ENCODE data around the gene MAP2K2.

DNA sequence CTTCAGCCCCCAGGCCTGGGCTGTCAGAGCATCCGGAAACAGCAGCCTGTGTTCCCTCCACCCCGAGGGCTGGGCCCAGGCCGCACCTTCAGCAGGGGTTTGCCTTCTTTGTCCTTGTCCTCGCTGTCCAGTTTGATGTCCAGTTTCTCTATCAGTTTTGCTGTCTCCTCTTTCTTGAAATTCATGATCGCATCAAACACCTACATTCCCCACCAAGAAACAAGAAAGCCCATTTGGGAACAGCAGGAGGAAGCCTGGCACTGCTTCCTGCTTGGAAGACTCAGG, 4.1 kb downstream of the EEF2 start:
- PRO-cap: no peak
- RAMPAGE, long total RNA, 5 experiments: start-site peak on the minus strand in 1 of 5 experiments, centred at position 136 of the sequence, 526 reads per replicate
- RRBS: 88% methylated on average over 1 of the region's 5 CpGs

- PRO-cap: no peak
- RAMPAGE, long total RNA, 5 experiments: start-site peak on the minus strand in 1 of 5 experiments, at chr19:3982808-3982878 at its widest, 375 reads per replicate
- RRBS: 60% methylated on average over 5 of the region's 42 CpGs
Observed at GRCh38 chr19:3982516-3983432, 2.5 kb downstream of the EEF2 start.

- PRO-cap: no peak
- RAMPAGE, long total RNA, 5 experiments: no peak in any of the 5 experiments
- RRBS: no CpG with 5 or more reads among the region's 30 CpGs
Observed at GRCh38 chr19:3987727-3988370, 2.6 kb upstream of the EEF2 start.

DNA sequence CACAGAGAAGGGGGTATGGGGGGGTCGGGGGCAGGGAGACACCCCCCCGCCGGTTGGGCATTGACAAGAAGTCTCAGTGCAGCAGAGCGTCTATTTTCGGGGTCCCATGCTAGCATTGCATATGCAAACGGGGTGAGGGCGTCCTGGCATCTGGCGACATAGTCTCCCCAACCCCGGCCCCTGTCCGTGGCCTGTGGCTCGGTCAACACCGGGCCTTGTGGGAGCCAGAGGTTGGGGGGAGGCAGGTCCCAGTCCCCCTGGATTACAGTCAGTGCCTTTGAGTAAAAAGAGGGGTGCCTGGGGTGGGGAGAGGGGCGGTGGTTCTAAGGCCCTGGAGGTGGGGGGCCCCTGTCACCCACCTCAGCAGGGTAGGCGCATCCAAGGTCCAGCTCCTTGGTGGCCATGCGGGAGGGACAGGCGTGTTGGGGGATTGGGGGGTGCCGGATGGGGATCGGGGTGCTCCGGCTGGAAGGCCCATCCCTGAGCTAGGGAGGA, 21.1 kb downstream of the ZBTB7A start:
- PRO-cap: no peak
- RAMPAGE, long total RNA, 5 experiments: start-site peak on the minus strand in 2 of 5 experiments, centred at positions 158 to 282 of the sequence, 5 to 18 reads per replicate
- RRBS: 81% methylated on average over 2 of the region's 19 CpGs

DNA sequence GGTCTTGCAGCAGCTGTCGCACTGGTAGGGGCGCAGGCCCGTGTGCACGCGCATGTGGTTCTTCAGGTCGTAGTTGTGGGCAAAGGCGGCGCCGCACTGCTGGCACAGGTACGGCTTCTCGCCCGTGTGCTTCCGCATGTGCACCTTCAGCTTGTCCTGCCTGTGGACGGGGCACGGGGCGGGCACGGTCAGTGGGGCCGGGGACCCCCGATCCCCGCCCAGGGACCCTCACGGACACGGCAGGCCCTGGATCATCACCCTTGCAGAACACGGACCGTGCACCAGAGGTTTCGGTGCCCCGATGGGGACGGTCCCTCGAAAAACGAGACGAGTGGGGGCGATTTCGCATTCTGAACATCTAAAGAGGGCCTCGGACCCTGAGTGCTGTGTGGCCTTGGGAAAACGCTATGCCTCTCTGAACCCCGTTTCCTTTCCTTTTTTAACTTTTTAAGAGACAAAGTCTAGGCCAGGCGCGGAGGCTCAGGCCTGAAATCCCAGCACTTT, 18.6 kb downstream of the ZBTB7A start:
- PRO-cap: no peak
- RAMPAGE, long total RNA, 5 experiments: start-site peak on the minus strand in 2 of 5 experiments, centred at positions 276 to 278 of the sequence, 9 to 16 reads per replicate
- RRBS: no CpG with 5 or more reads among the region's 37 CpGs

DNA sequence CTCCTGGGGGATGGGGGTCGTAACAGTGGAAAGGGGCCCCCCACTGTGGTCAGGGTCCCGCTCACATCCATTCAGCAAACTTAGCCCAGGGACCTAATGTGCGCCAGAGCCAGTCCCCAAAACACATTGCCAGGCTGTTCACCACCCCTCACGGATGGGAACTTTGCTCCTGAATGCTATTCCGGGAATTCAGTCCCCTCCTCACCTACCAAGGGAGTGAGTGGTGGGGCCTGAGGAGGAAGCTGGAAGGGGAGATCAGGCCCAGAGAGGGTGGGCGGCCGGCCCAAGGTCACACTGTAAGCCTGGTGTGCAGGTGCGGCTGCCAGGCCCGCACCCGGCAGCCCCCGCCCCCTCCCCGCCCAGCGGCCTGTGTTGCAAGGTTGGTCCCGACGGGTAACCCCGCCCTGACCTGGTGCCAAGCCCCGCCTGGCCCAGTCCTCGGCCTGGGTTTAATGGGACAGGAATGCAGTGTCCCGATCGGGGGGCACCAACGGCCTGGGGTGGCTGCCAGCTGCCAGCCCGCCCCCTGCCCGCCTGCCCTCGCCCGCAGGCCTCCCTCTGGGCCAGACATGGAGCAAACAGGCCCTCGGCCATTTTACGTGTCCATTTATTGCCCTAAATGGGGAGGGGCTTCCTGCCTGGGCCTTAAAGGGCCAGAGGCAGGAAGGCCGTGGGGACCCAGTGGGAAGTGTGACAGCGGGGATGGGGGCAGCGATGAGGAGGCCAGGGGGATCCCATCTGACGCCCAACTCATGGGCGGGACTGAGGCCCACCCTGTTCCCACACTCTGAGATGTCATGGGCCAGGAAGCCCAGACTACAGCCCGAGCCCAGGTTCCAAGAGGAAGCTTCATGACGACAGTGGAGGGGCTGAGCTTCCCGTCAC, 5.4 kb downstream of the ZBTB7A start:
- PRO-cap: bidirectional peak, plus-strand start at position 434 of the sequence, minus-strand start at position 296 of the sequence
- RAMPAGE, long total RNA, 5 experiments: start-site peak on the minus strand in 1 of 5 experiments, centred at position 305 of the sequence, 6 reads per replicate
- RRBS: 3% methylated on average over 6 of the region's 35 CpGs

DNA sequence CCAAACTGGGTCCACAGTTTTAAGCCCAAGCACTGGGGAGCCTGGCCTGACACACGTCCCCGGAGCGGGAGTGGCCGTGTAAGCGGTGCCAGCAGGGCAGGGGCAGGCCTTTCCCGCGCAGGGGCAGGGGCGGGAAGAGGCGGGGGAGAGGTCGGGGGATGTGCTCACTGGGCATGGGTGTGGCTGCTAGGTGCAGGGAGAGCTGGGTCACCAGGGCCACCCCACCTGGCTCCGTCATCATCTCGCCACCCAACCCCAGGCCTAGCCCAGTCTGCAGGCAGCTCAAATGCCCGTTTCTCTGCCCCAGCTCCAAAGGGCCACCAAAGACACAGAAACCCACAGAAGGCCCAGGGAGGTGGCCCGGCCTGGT, 27.9 kb downstream of the MAP2K2 start:
- PRO-cap: bidirectional peak, plus-strand start at position 269 of the sequence, minus-strand start at position 66 of the sequence
- RAMPAGE, long total RNA, 5 experiments: no peak in any of the 5 experiments
- RRBS: 10% methylated on average over 2 of the region's 14 CpGs

DNA sequence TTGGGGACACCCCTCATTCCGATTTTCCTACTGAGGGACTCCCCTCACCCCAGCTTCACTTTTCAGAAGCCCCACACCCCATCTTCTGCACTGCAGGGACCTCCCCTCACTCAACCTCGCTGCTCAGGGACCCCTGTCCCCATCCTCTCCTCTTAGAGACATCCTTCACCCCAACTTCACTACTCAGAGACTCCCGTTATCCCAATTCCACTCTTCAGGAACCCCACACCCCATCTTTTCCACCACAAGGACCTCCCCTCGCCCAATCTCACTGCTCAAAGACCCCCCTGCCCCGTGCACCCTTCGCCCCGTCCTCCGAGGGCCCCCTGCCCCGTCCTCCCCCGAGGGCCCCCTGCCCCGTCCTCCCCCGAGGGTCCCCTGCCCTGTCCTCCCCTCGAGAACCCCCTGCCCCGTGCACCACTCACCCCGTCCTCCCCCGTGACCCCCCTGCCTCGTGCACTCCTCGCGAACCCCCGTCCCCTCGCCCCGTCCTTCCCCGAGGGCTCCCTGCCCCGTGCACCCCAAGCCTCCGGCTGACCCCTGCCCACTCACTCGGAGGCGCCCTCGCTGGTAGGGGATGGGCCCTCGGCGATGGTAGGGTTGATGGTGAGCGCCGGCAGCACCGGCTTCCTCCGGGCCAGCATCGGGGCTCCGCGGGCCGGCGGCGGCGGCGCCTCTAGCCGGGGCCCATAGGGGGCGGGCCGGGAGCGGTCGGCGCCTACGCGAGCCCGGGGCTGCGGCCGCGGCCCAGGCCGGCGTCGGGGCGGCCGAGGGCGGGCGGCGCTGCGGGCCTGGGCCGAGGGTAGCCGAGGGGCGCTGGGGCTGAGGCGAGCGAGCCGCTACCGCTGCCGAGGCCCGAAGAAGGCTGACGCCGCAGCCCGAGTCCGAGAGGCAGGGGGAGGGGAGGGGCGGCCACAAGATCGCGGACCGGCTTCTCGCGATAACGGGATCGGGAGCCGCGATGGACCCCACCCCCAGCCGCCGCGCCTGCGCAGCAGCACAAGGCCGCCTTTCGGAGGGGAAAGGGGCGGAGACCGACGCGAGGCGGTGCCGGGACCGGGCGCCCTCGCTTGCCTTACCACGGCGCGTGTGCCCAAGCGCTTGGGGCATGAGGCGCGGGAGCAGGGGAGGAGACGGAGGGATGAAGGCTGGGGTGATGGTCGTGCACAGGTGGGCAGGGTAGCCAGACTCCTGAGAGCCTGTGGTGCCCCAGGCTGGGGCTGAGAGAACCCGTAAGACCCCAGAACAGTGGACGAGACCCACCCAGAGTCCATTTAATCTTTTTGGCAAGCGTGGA, at the start of gene MAP2K2:
MAP2K2 (minus strand) TSS at position 891 of the 1,297 bp plus-strand sequence.
- PRO-cap: bidirectional peak, plus-strand start at position 1,030 of the sequence, minus-strand start at position 857 of the sequence
- RAMPAGE, long total RNA, 5 experiments: start-site peak on the minus strand in 2 of 5 experiments, centred at positions 629 to 667 of the sequence, 9 to 16 reads per replicate
- RRBS: under 1% methylated on average over 16 of the region's 112 CpGs

- PRO-cap: no peak
- RAMPAGE, long total RNA, 5 experiments: no peak in any of the 5 experiments
- RRBS: no CpG with 5 or more reads among the region's 8 CpGs
Observed at GRCh38 chr19:4152551-4153092, 809 bp upstream of the CREB3L3 start.

- PRO-cap: no peak
- RAMPAGE, long total RNA, 5 experiments: start-site peak on the plus strand in 1 of 5 experiments, at chr19:4172026-4172272 at its widest, 18 to 42 reads per replicate
- RRBS: 64% methylated on average over 2 of the region's 19 CpGs
Observed at GRCh38 chr19:4171798-4172445, 10.4 kb downstream of the SIRT6 start.

GRCh38 chr19:4172446-4173163, 9.8 kb downstream of the SIRT6 start:
- PRO-cap: no peak
- RAMPAGE, long total RNA, 5 experiments: start-site peak on the plus strand in 1 of 5 experiments, at chr19:4172594-4172650 at its widest, 30 reads per replicate
- RRBS: 13% methylated on average over 6 of the region's 22 CpGs

- PRO-cap: no peak
- RAMPAGE, long total RNA, 5 experiments: no peak in any of the 5 experiments
- RRBS: no CpG with 5 or more reads among the region's 10 CpGs
Observed at GRCh38 chr19:4338996-4339395, 369 bp upstream of the STAP2 start.

DNA sequence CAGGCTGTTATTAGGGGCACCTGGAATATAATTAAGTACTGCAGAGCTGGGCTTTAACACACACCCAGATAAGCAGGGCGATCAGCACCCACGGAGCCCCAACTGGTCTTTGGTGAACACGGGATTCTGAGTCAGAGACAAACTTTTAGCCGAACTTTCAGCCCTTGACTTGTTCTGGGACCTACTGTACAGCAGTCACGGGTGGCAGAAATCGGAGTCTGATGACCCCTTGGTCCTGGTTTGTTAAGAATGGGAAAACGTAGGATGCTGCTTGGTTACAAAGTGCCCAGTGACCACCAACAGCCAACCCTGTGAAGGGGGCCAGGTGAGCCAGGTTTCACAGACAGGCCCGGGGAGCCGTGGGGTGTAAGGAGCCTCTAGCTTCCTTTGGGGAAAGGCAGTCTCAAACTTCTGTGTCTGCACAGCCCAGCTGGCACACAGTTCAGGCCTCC, 9.0 kb downstream of the SH3GL1 start:
- PRO-cap: no peak
- RAMPAGE, long total RNA, 5 experiments: no peak in any of the 5 experiments
- RRBS: no CpG with 5 or more reads among the region's 9 CpGs

DNA sequence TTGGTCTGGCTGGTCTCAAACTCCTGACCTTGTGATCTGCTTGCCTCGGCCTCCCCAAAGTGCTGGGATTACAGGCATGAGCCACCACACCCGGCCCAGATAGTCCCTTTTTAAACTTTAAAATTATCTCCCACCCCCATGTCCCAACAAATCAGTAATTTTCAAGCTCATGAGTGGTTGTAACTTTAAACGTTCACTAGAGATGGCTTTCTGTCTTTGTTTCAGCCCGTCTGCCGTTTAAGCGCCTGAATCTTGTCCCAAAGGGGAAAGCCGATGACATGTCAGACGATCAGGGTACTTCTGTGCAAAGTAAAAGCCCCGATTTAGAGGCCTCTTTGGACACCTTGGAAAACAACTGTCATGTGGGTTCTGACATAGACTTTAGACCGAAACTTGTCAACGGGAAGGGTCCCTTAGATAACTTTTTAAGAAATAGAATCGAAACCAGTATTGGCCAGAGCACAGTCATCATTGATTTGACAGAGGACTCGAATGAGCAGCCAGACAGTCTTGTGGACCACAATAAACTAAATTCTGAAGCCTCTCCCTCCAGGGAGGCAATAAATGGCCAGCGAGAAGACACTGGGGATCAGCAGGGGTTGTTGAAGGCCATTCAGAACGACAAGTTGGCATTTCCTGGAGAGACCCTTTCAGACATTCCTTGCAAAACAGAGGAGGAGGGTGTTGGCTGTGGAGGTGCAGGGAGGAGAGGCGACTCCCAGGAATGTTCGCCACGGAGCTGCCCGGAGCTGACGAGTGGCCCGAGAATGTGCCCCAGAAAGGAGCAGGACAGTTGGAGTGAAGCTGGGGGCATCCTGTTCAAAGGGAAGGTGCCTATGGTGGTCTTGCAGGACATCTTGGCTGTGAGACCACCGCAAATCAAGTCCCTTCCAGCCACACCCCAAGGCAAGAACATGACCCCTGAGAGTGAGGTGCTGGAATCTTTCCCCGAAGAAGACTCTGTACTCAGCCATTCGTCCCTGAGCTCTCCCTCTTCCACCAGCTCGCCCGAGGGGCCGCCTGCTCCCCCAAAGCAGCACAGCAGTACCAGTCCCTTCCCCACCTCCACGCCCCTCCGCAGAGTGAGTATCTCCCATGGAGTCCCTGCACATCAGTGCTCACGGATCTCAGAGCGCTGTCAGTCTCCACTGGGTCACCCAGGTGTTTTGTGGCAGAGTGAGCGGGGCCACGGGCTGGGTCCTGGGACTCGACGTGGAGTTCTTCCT, 6.7 kb downstream of the CHAF1A start:
- PRO-cap: no peak
- RAMPAGE, long total RNA, 5 experiments: start-site peak on the plus strand in 2 of 5 experiments, centred at positions 414 to 976 of the sequence, 5 to 6 reads per replicate
- RRBS: no CpG with 5 or more reads among the region's 35 CpGs

DNA sequence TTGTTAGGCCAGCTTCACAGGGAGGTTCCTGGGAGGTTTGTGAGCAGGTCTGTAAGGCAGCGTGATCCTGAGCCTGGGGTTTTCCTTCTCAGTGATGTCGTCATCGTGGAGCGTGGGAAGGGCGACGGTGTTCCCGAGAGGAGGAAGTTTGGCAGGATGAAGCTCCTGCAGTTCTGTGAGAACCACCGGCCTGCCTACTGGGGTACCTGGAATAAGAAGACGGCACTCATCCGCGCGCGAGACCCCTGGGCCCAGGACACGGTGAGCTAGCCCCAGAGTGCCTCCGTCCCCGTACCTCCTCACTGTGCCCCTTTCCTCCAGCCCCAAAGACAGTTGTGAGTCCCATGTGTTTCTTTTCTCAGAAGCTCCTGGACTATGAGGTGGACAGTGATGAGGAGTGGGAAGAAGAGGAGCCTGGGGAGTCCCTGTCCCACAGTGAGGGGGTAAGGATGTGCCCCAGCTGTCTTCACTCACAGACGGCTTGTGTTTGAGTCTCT, 27.0 kb downstream of the CHAF1A start:
- PRO-cap: no peak
- RAMPAGE, long total RNA, 5 experiments: start-site peak on the plus strand in 3 of 5 experiments, centred at positions 125 to 178 of the sequence, 11 to 19 reads per replicate
- RRBS: no CpG with 5 or more reads among the region's 17 CpGs

- PRO-cap: no peak
- RAMPAGE, long total RNA, 5 experiments: no peak in any of the 5 experiments
- RRBS: no CpG with 5 or more reads among the region's 16 CpGs
Observed at GRCh38 chr19:4499875-4500327, 18.4 kb downstream of the PLIN4 start.

DNA sequence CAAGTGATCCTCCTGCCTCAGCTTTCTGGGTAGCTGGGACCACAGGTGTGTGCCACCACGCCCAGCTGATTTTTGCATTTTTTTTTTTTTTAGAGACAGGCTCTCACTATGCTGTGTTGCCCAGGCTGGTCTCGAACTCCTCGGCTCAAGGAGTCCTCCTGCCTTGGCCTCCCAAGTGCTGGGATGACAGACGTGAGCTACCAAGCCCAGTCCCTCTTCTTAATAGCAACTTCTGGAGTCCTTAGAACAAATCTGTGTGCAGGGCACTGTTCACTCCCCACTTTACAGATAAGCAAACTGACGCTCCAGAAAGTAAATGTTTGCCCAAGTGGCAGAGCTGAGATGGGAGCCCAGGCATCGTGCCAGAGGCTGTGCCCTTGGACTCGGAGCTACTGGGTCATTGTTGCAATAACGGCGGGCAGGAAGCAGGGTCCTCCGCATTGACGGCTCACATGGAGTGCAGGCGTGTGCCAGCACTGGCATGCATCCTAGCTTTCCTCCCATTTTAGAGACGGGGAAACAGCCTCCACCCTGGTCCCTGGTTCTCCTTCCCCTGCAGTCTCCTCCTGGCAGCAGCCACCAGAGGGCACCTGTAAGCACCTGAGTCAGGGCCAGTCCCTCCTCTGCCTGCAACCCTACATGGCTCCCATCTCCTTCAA, 7.4 kb upstream of the LRG1 start:
- PRO-cap: no peak
- RAMPAGE, long total RNA, 5 experiments: no peak in any of the 5 experiments
- RRBS: no CpG with 5 or more reads among the region's 13 CpGs

DNA sequence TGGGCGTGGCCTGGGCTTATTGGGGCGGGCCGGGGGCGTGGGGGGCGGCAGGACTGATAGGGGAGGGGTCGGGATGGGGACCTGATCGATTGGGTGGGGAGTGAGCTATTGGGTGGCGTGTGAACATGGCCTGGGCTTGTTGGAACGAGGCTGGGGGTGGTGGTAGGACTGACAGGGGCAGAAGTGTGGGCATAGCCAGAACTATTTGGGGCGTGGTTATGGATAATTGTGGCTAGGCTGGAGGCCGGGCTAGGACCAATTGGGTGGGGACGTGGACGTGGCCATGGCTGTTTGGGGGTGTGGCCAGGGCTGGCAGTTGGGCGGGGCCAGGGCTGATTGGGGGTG, 3.0 kb downstream of the SEMA6B start:
- PRO-cap: no peak
- RAMPAGE, long total RNA, 5 experiments: no peak in any of the 5 experiments
- RRBS: no CpG with 5 or more reads among the region's 14 CpGs

- PRO-cap: no peak
- RAMPAGE, long total RNA, 5 experiments: no peak in any of the 5 experiments
- RRBS: no CpG with 5 or more reads among the region's 14 CpGs
Observed at GRCh38 chr19:4697104-4697661, 26.5 kb downstream of the DPP9 start.

DNA sequence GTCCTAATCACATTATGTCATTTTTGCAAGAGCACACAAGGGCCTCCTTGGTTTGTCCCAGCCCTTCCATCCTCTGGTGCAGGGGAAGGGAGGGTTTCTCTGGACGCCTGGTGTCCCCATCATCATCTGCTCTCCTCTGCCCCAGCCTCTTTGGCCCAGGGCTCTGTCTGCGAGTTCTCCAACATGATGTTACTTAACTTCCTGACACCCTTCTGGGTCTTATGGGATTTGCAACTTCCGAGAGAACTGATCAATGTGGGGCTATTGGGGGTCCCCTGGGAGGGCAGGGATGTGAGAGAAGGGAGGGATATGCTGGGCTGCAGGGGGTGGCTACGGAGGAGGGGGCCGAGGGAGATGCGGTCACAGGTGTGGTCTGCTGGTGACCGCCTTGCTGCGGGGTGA, 24.4 kb downstream of the DPP9 start:
- PRO-cap: no peak
- RAMPAGE, long total RNA, 5 experiments: no peak in any of the 5 experiments
- RRBS: no CpG with 5 or more reads among the region's 8 CpGs

All from stomach (tissue), 7 donors.